Calu3 (cell line): ENCODE results near the genes ABCA4 and ARHGAP29.

- PRO-cap = bidirectional peak, plus-strand start at chr1:93693523, minus-strand start at chr1:93693462
These were observed 11.6 kb upstream of the BCAR3 start for GRCh38 chr1:93693230-93693680.

GRCh38 chr1:93845538-93845931 is 33.5 kb downstream of the DNTTIP2 start:
- PRO-cap = bidirectional peak, plus-strand start at chr1:93845746, minus-strand start at chr1:93845624

DNA sequence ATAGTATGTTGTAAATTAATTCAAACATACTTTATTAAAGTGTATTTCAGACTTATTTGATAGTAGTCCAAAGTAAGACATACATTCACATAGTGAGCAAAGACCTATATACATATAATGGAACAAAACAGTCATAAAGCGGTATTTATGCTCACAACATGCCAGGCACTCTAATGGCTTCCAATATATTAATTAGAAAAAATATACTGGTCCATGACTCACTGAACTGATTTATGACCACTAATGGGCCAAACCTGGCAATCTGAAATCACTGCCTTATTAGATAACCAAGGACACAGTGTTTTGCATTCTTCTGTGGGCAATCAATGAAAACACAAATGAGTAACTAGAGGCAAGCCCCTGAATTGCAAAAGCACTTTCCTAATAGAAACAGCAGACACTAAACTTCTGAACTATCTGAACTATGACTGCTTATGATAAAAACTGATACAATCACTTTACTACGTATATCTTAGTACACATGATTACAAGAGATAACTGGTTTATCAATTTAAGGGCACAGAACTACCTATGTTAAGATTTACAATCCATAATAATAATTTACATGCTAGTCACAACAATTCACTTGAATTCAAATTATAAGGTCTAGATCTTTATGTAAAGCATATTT is 3.5 kb downstream of the GCLM start:
- PRO-cap = no peak

- PRO-cap = no peak
These were observed 37.8 kb upstream of the GCLM start for GRCh38 chr1:93946951-93947439.

DNA sequence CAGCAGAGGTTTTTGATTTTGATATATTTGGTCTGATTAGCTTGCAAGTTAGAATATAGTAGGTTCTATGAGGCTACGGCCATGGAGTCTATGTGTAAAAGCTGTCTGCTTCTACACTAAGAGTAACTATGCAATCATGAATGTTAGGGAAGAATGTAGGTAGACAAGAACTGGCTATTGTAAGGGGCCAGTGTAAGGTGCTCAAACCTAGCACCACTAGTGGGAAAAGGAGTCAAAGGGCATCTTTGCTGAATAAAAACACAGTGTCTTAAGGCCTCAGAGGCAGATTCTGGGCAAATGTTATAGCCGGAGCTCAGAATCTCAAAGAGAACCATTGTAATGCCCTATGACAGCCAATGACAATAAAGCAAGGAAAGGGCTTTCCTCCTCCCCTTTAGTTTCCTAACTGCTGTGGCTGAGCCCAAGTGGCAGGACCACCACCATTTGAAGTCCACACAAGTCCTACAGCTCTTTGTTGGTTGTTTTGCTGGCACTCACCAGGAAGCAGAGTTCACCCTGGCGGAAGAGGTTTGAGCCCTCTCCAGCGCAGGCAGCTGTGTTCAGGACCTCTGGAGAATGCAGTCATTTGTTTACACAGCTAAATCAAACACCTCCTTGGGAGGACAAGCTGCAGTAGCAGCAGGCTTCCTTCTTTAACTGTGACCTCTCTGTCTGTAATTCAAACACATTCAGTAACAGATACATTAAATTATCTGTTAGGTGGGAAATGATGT is 52.2 kb downstream of the ABCA4 start:
- PRO-cap = bidirectional peak, plus-strand start at position 633 of the sequence, minus-strand start at position 532 of the sequence

DNA sequence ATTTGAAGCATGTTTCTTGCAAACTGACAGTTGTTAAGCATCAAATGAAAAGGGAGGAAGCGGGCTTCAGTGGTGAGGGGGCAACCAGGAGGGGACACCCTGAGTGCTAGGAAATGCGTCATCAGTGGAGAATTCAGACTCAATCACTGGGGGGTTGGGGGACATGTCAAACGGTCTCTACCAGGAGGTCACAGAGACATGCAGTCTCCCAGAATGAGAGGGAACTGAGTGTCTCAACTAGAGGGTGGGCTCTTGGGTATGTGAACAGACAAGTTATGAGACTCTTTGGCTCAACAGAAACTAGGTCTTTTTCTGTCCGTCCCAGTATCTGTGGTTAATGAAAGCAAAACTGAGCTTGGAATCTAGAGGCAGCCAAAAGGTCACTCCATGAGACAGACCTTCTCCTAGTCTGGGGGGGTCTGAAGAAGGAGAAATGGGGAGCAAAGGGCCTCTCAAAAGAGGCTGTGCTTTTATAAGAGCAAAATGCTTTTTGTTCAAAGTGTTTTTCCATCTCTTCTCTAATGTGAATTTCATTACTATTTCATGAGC is 28.5 kb downstream of the ABCA4 start:
- PRO-cap = no peak

GRCh38 chr1:94093805-94094393 is 27.0 kb downstream of the ABCA4 start:
- PRO-cap = no peak

DNA sequence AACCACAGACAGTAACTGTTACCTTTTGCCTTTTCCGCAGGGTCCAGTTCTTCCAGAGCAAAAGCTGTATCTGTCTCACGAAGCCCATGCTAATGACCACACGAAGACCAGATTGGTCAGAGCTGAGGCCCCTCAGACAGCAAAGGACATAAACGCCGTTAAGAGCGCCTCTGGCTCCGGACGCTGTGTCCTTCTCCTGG is at the start of gene ABCA4:
Gene ABCA4, minus strand, starts transcription at position 191 of the 200 bp plus-strand sequence.
- PRO-cap = no peak

DNA sequence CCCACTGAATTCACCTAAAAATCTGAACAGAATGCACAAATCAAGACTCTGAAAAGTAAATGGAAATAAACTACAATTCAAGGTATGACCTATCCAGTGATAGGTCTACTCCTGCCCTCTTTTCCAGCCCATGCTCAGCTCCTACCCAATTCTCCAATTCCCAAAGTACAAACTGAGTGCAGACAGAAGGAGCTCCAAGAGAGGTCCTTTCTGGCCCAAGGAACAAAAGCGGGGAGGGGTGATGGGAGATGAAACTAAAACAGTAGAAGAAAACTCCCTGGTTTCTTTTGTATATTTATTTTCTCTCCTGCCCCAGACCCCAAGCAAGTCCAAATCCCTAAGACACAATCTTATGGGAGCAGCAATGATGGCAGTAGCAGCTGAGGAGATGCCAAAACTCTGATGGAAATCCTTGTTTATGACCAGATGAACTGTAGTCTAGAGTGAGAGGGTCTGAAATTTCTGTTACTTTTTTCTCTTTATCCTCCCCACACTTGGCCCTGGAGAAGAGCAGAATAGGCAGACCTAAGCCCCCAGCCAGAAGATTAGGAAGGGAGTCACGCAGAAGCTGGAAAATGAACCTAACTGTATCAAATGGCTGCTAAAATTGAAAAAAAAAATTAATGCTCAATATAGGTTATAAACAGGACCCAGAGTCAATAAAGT is 45.0 kb downstream of the ARHGAP29 start:
- PRO-cap = no peak

GRCh38 chr1:94218362-94218833 is 19.0 kb downstream of the ARHGAP29 start:
- PRO-cap = no peak

GRCh38 chr1:94236742-94237820 is at the start of gene ARHGAP29:
ARHGAP29 (minus strand) TSS chr1:94237584.
- PRO-cap = bidirectional peak, plus-strand start at chr1:94237087, minus-strand start at chr1:94236983; bidirectional peak, plus-strand start at chr1:94237744, minus-strand start at chr1:94237584

- PRO-cap = no peak
These were observed 28.6 kb upstream of the ARHGAP29 start for GRCh38 chr1:94266025-94266363.

DNA sequence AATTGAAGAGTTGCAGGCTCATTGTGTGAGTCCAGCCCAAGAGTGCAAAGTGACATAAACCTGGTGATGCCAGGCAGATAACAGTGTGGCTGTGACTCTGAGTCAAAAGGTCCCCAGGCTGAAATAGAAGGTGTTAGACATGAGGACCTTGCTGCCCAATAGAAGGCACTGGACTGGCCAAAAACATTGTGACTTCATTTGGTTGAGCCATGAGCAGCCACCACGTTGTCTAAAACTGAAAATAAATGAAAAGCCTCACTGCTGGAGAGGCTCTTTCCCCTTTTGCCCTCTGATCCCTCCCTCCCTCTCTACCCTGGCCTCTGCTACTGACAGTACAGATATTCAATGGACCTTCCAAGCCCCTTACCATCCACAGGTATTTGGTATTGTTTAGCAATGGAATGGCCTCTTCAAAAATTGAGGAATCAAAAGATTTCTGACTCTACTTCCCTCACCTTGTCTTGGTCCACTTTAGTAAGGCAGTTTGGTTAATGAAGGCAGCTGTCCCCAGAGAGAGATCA is 67.7 kb upstream of the ABCD3 start:
- PRO-cap = no peak

DNA sequence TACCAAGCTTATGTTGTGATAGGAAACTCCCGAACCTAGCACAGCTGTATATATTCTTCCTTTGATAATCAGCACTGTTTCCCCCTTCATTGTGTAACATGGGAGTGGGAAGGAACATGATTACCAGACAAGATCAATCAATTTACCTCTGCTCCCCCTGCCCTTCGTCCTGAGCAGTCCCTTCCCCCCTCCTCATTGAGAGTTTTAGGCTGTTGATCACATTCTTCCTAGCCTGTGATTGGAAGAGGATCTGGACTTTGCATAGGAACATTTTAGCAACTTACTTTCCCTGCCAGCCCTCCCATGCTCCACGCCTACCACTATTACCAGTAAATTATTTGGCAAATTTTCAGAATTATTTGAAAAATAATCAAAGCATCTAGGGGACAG is 62.7 kb upstream of the ABCD3 start:
- PRO-cap = no peak

DNA sequence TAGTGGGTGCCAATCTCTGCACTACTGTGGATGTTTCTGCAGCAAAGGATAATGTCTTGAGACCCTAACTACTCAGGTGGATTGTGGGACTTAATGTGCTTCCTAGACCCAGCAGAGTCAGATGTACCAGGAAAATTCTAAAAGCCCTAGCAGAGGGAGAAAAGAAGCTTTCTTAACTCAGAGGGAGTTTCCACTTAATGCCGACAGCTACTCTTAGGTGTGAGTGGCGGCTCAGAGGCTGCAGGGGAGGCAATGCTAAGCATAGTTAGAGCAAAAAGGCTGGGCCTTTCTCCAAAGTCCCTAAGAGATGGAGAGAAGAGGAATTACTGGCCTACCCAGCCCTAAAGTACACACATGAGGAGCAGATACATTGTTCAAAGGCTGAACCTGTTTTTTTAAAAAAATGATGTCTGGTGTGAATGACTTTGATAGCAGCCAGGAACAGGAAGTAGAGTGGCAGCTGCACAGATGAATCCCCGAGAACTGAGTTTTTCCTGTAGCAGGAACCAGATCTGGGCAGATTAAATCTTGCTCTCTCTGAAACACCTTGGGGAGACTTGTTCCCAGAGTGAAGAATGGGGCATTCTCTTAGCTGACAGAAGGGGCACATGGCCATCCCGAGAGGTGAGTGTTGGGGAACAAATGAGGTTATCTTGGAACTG is 33.4 kb upstream of the ABCD3 start:
- PRO-cap = bidirectional peak, plus-strand start at position 519 of the sequence, minus-strand start at position 485 of the sequence

DNA sequence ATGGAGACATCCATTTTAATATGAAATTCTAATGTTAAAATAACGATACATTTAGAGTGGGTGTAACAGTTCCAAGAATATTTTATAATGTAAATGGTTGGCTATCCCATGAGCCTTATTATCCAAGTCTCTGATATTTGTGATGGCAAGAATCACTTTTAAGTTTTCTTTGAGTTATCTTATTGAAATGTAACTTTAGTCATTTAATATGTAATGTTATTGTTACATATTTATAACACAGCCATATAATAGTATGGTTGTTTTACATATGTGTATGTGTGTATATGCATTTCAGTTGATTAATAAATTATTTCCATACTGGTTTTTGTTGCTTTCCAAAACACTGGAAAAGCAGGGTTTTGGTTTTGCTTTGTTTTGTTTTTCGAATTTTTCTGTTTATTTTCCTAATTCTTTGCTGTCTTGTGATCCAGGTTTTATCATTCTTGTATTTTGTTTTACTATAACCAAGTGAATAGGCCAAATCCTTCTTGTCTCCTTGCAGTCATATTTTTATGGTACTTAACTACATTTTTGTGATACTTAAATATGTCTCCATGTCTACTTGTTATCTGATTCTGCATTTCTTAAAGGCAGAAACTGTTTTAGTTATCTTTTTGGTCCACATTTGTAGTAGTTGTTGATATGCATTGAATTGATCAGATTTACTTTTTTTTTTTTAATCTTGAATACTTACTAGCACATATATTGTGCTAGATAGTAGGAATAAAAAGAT is 60.7 kb downstream of the ABCD3 start:
- PRO-cap = no peak

GRCh38 chr1:94614856-94615356 is 73.3 kb upstream of the F3 start:
- PRO-cap = no peak

GRCh38 chr1:94636600-94637025 is 95.1 kb upstream of the F3 start:
- PRO-cap = no peak

DNA sequence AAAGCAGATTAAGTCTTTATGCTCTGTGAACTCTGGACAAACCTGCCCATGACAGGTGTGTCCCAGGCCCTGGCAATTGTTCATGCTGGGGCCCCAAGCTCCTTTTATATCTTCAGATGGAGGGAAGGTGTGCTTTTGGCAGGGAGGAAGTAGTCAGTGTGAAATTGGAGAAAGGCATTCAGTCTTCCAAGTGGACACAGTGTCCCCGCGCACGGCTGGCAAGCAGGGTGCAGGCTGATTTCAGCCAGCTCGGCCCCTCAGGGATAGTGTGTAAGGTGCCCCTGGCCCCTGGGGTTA is 135.2 kb upstream of the F3 start:
- PRO-cap = no peak

- PRO-cap = no peak
These were observed 110.2 kb upstream of the SLC44A3 start for GRCh38 chr1:94709927-94710388.